Left cardiac atrium (tissue), 1 donor: ENCODE measurements around the genes PTGIR, DACT3 and PRKD2.

GRCh38 chr19:46353718-46354264 lies 6.9 kb downstream of the PPP5C start:
- PRO-cap: no peak

DNA sequence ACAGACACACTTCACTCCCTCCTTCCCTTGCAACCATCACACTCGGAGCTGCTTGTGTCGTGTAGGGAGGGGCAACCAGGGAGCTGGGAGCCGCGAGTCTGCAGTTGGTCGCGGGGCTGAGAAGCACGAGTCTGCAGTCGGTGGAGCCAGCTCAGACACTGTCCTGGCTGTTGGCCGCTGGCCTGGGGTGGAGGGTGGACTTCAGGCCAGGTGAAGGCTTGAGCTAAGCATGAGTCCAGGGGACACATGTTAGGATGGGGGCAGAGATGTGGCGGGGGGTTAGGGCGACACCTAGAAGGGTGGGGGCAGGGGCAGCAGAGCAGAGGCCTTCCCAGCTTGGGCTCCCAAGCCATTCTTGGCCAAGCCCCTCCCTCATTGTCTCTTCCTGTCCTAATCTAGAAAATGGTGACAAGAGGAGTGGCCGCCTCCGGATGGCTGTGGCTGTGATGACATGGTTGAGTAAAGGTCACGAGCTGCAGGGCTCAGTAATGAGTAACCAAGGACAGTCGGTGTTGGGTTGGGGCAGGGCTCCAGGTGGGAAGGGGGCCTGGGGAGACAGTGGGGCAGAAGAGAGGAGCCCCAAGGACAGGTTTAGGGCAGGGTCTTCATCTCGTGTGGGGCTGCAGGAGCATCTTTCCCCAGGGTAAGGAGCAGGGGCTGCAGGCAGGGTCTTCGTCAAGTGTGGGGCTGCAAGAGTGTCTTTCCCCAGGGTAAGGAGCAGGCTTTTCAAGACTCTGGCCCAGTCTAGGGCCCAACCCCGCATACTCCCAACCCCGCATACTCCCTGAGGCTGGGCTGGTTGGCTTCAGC lies 8.6 kb downstream of the PPP5C start:
- PRO-cap: no peak

GRCh38 chr19:46408047-46408700 lies 5.2 kb downstream of the CCDC8 start:
- PRO-cap: no peak

GRCh38 chr19:46522792-46523535 lies 27.3 kb upstream of the PNMA8B start:
- PRO-cap: no peak

GRCh38 chr19:46603262-46603928 lies 2.3 kb downstream of the CALM3 start:
- PRO-cap: no peak

GRCh38 chr19:46624845-46625918 lies at the start of gene PTGIR:
PTGIR (minus strand) TSS chr19:46625089.
- PRO-cap: unidirectional peak, minus-strand start at chr19:46625077

- PRO-cap: no peak
Observed at GRCh38 chr19:46649231-46650009, 11.6 kb downstream of the DACT3 start.

- PRO-cap: no peak
Observed at GRCh38 chr19:46654590-46655241, 6.3 kb downstream of the DACT3 start.

GRCh38 chr19:46660842-46661729 lies at the start of gene DACT3:
DACT3 (minus strand) TSS chr19:46661182.
- PRO-cap: unidirectional peak, minus-strand start at chr19:46661138; unidirectional peak, minus-strand start at chr19:46661182

GRCh38 chr19:46713638-46714760 lies 2.9 kb downstream of the PRKD2 start:
- PRO-cap: bidirectional peak, plus-strand start at chr19:46714424, minus-strand start at chr19:46714285

DNA sequence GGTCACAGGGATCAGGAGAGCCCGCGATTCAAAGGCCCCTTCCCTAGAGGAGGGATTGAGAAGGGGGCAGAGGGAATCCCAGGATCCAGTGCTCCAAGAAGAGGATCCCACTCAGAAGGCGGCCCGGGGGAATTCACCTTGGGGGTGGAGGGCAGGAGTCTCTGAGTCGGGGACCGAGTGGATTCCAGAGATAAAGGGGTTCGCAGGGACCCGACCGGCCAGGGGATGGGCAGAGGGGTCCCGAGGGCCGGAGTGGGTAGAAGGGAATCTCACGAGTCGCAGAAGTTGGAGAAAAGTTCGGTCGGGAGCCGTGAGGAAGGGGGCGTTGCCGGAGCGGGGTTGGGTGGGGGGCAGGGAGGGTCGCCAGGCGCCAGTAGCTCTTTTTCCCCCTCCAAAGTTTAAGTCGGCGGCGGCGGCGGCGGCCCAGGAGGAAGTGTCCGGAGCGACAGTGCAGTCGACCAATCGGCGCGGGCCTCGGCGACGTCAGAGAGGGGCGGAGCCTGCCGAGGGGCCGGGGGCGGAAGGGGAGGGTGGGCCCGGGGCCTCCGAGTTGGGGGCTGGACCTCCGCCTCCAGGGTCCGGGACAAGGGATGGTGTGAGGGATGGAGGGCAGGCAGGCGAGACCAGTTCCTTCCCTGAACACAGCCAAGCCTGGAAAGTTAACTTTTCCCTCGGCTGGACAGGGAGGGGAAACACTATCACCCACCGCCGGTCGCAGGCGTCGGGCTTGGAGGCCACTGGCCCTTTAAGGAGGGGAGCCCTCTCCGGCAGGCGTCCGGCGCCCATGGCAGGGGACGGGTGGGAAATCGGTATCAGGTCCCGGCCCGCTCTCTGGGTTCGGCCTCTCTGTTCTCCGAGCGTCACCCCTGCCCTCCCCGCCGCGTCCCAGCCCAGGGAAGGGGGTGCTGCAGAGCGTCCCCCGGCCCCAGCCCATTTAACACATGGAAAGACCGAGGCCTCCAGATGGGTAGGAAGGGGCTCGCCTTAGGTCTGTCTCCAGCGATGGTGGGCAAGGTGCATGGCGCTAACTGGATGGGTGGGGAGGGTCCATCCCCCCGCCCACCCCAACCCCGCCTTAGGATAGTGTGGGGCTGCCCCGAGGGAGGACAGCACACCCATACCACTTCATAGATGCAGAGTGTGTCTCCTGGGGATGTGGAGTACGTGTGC lies at the start of gene PRKD2:
Gene PRKD2 (minus strand): TSS at position 437 of the 1,170 bp plus-strand sequence.
- PRO-cap: bidirectional peak, plus-strand start at position 574 of the sequence, minus-strand start at position 437 of the sequence

DNA sequence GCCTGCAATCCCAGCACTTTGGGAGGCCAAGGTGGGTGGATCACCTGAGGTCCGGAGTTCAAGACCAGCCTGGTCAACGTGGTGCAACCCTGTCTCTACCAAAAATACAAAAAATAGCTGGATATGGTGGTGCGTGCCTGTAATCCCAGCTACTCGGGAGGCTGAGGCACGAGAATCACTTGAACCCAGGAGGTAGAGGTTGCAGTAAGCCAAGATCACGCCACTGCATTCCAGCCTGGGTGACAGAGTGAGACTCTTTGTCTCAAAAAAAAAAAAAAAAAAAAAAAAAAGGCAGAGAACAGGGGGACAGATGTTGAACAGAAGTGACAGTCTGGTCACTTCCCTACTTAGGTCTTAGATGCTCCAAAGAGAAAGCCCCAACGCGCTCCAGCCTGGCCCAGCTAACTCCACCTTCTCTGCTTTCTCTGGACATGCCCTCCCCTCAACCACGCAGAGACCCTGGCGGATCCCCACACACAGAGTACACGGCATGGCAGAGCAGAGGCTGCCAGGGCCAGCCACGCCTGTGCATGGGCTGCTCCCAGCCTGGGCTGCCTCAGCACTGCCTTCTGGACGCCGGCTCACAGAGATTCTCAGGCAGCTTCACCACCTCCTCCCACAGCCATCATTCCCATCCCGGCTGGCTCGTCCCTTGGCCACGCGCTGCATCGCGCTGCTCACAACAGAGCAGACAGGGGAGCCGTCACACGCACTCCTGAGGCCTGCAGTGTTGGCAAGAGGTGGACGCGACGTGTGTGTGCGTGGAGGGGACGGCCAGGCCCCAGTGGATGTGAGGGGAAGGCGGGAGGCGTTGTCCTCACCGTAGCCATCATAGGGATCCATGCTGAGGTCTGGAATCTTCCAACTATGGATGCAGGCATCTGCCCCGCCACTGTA lies 7.3 kb upstream of the PRKD2 start:
- PRO-cap: no peak

DNA sequence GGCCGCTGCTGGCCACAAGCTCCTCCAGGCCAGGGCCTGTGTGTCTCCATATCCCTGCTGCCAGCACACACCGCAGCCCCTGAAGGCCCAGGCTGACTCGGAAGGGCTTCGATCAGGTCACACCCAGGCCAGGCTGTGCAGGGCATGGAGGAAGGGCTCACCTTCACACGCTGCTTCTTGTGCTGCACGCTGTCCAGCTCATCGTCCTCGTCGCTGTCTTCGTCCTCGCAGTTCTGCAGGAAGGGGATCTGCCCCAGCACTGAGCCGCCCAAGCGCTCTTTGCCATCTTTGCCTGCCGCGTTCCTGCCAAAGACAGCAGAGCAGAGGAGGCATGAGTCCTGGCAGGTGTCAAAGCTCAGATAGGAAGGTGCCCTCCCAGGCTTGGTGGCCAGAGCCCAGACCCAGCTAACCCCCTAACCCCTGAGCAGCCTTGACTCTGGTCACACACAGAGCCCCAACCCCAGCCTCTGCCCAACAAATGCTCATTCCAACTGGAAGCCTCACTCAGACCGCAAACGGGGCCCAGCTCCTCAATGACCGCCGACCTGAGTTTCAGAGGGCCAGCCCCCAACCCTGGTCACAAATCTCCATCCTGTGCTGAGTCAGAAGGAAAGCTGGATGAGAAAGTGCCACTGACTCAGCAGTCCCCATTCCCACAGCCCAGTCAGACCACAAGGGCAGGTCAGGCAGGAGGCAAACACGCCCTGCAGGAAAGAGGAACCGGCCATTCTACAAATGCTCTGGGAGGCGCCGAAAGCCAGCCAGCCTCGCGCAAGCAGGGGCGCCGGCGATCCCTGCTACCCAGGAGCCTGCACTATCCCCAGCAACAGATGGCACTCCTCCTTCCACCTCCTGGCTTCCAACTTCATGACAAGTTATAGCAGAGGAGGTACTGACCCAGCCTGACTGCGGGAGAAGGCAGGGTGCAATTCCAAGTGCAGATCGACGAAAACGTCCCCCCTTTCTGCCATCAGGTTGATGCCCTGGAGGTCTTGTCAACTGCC lies 14.0 kb upstream of the PRKD2 start:
- PRO-cap: no peak

- PRO-cap: no peak
Observed at GRCh38 chr19:46764603-46765296, 18.5 kb upstream of the STRN4 start.

- PRO-cap: no peak
Observed at GRCh38 chr19:46796354-46796801, 8.0 kb upstream of the SLC1A5 start.

GRCh38 chr19:46853942-46854556 lies 3.4 kb upstream of the AP2S1 start:
- PRO-cap: no peak

DNA sequence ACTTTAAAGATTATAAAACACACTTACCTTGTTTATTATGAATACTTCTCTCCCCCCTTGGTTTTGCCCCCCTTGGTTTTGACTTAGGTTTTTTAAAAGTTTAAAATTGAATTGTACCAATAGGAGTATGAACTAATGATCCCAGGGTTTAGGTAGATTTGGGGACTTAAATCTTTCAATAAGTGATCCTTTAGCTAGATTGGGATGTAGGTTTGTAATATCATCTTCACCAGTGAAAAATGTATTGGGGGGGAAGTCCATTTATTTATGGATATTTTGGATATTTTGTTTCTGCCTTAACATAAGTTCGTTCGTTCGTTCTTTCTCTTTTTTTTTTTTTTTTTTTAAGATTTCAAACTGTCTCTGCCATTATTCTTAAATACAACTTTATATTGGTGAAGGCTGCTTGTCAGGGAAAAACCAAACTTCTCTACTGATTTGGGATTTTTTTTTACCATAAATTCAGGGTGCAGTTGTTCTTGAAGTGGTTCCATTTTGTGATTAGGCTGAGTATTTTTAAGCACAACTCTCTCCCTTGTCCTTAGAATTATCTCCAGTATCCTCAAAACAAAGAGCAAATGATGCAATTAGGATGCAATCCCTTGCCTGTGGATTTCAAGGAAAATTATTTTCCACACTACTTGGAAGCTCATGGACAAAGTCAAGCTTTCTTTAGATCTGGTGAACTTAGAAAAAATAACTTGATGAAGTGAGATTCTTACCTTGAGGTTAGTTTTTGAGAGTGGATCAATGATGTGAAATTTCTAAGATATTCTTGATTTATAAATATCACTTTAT lies 33.0 kb downstream of the ARHGAP35 start:
- PRO-cap: no peak

- PRO-cap: no peak
Observed at GRCh38 chr19:46990956-46991866, 28.4 kb upstream of the NPAS1 start.

DNA sequence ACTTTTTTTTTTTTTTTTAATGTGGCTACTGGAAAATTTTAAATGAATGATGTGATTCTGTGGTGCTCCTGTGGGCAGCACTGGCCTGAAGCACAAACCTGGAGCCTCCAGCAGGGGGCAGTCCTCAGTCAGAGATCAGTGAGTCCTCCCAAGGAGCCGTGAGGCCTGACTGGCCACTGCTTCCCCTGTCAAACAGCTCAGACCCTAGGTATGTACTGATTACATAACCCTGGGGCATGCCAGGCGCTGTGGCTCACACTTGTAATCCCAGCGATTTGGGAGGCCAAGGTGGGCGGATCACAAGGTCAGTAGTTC lies 30.9 kb upstream of the TMEM160 start:
- PRO-cap: no peak

- PRO-cap: no peak
Observed at GRCh38 chr19:47093644-47094331, 19.8 kb downstream of the ZC3H4 start.